ENCODE data around the genes CENPH and OCLN.

DNA sequence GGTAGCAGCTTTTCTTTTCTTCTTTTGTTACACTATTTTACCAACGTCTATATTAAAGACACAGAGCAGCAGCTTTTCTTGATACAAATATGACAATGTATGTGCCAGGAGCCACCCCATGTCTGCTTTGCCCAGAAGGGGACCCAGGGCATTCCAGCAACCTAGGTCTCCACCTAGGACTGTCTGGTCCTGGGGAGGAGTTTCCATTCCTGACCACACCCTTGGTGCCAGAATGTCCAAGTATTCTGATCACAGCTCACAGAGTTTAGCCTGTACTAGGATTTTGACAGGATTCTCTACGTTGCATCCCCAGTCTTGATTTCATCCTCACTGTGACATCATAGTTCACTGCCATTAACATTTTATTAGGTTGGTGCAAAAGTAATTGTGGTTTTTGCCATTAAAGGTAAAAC is 224.7 kb downstream of the SREK1 start:
- RRBS, result no CpG with 5 or more reads among the region's 2 CpGs

- RRBS, result no CpG with 5 or more reads among the region's 8 CpGs
Observed at GRCh38 chr5:66689479-66690407, 93.5 kb downstream of the MAST4 start.

DNA sequence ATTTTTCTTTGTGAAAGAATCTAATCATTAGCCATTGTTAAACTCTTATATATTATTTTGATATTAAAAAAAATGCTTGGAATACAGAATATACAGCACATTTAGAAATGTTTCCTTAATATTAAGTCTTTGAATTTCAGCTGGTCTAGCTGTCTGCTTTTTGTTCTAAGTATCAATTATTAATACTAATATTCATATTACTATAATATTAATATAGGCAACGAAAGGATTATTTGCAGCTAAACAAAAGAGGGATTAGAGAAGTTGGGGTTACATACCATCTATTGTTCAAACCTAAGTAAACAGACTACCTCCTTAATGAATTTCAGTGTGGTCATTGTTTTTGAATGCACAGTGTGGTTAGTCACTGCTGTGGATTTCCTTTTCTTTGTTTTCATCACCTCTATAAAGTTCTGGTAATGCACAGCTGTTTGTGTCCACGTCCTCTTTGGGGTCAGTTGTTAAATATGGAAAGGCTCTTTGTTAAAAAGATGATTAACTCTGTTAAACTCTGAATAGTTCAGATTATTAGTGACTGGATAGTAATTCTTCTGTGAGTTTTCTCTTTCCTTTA is 233.5 kb downstream of the MAST4 start:
- RRBS, result no CpG with 5 or more reads among the region's 2 CpGs

GRCh38 chr5:67050054-67051156 is 146.2 kb downstream of the CD180 start:
- RRBS, result no CpG with 5 or more reads among the region's 8 CpGs

- RRBS, result no CpG with 5 or more reads among the region's 1 CpG
Observed at GRCh38 chr5:67288005-67288214, 91.3 kb upstream of the CD180 start.

DNA sequence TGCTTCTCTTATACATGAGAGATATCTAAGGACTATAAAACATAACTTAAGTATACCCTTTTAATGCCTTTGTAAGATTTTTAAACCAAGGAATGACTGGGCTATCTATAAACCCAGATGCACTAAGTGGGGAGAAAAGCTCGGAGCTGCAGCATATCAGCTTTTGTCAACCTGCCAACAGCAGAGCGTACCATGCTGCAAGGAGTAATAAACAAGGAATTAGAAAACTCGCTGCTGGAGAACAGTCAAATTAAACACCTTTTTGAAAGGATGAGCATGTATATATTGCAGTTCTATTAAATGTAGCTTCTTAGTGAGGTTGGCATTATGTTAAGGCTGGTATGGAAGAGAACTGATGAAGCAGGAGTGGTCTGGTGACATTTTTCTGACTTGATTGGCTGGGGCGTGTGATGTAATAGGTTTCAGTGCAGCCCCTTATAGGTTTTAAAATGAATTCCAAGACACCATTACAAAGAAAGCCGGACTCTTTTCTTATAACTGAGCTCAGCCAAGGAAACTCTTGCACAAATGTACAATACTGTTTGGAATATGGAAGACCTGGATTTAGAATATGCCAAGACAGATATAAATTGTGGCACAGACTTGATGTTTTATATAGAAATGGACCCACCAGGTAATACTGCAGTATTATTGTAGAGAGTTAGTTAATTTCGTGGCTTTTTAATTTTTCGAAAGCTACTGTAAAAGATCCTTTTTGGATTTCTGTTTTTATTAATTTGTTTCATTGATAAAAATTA is 74.8 kb downstream of the PIK3R1 start:
- RRBS, result no CpG with 5 or more reads among the region's 7 CpGs

DNA sequence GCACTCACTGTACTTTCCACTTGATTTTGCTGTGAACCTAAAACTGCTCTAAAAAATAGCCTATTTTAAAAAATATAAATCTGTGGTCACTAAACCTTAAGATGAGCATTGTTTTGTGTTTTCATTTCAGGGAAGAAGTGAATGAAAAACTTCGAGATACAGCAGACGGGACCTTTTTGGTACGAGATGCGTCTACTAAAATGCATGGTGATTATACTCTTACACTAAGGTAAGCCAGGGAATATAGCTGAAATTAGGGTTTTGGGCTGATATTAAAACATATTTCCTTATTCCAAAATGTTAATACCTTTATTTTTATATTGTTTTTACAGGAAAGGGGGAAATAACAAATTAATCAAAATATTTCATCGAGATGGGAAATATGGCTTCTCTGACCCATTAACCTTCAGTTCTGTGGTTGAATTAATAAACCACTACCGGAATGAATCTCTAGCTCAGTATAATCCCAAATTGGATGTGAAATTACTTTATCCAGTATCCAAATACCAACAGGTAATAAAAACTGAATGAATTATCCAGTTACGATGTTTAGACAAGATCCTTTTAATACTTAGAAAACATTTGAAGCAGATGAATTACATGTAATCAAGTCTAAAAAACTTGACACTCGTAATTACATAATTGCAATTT is 77.5 kb downstream of the PIK3R1 start:
- RRBS, result no CpG with 5 or more reads among the region's 8 CpGs

DNA sequence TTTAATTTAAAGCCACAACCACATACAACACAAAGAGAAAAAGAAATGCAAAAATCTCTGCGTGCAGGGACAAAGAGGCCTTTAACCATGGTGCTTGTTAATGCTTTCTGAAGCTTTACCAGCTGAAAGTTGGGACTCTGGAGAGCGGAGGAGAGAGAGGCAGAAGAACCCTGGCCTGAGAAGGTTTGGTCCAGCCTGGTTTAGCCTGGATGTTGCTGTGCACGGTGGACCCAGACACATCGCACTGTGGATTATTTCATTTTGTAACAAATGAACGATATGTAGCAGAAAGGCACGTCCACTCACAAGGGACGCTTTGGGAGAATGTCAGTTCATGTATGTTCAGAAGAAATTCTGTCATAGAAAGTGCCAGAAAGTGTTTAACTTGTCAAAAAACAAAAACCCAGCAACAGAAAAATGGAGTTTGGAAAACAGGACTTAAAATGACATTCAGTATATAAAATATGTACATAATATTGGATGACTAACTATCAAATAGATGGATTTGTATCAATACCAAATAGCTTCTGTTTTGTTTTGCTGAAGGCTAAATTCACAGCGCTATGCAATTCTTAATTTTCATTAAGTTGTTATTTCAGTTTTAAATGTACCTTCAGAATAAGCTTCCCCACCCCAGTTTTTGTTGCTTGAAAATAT is 82.4 kb downstream of the PIK3R1 start:
- RRBS, result no CpG with 5 or more reads among the region's 8 CpGs

- RRBS, result no CpG with 5 or more reads among the region's 5 CpGs
Observed at GRCh38 chr5:68541084-68541468, 325.5 kb downstream of the PIK3R1 start.

- RRBS, result no CpG with 5 or more reads among the region's 13 CpGs
Observed at GRCh38 chr5:68549177-68549737, 333.7 kb downstream of the PIK3R1 start.

- RRBS, result no CpG with 5 or more reads among the region's 3 CpGs
Observed at GRCh38 chr5:68646017-68646454, 430.5 kb downstream of the PIK3R1 start.

- RRBS, result no CpG with 5 or more reads among the region's 3 CpGs
Observed at GRCh38 chr5:68711724-68712098, 382.1 kb upstream of the SLC30A5 start.

- RRBS, result 1% methylated on average over 16 of the region's 62 CpGs
Observed at GRCh38 chr5:69188700-69189982, at the start of gene CENPH. CENPH (plus strand) TSS chr5:69189583.

DNA sequence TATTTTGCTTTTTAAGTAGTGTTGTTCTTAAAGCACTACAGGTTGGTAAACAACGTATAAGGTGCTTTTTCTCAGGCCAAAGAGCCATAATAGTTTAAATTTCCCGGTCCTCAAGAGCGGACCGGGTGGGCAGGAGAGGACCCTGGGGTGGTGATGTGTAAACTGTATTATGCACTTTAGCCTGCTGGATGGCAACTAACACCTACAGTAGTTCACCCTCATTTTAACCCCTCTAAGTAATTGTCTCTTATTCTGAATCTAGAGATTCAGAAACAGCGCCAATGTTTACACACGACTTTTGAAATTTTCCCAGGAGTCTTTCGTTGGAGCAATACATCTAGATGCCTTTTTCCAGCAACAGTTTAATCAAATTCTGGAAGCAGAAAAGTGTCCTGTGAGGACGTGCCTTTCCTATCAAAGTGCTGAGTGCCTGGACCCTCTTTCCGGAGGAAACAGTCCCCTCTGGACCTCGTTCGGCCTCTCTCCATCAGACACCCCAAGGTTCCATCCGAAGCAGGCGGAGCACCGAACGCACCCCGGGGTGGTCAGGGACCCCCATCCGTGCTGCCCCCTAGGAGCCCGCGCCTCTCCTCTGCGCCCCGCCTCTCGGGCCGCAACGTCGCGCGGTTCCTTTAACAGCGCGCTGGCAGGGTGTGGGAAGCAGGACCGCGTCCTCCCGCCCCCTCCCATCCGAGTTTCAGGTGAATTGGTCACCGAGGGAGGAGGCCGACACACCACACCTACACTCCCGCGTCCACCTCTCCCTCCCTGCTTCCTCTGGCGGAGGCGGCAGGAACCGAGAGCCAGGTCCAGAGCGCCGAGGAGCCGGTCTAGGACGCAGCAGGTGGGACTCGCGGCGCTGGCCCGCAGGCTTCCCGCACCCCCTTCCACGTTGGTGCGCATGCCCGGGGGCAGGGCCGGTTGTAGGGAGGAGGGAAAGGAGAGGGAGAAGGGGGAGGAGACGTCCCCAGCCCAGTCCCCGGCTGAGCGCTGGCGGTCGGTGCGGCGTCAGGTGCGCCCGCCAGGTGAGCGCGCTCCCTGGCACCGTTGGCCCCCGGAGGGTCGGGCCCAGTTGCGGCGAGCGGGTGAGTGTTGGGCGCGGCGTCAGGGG is at the start of gene OCLN:
TSS of gene OCLN (plus strand) at position 975 of the 1,111 bp plus-strand sequence.
- RRBS, result 16% methylated on average over 29 of the region's 73 CpGs

DNA sequence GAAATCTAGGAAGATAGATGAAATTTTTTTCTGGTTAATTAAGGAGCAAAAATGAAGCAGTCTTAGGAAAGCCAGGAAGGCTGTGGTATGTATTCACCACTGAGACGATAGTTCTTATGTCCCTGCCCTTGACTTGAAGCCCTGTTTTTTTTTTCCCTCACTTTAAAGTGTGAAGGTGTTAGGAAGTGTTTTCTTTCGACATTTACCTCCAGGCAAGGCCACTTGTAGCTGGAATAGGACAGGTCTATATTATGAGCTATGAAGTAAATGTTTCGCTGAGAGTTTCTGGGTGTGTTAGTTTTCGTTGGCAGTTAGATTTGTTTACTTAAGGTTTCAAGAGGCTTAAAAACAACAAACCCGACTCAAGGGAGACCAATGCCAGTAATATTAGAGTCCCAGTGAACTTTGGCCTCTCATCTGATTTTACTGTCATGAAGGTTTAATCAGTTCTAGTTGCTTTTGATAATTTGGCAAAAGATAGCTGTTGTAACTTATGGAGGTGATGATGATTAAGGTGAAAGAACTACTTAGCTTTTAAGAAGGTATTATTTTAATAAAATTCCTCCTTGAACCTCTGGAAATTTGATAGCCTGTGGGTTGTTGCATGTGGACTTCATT is 25.2 kb downstream of the OCLN start:
- RRBS, result no CpG with 5 or more reads among the region's 5 CpGs

DNA sequence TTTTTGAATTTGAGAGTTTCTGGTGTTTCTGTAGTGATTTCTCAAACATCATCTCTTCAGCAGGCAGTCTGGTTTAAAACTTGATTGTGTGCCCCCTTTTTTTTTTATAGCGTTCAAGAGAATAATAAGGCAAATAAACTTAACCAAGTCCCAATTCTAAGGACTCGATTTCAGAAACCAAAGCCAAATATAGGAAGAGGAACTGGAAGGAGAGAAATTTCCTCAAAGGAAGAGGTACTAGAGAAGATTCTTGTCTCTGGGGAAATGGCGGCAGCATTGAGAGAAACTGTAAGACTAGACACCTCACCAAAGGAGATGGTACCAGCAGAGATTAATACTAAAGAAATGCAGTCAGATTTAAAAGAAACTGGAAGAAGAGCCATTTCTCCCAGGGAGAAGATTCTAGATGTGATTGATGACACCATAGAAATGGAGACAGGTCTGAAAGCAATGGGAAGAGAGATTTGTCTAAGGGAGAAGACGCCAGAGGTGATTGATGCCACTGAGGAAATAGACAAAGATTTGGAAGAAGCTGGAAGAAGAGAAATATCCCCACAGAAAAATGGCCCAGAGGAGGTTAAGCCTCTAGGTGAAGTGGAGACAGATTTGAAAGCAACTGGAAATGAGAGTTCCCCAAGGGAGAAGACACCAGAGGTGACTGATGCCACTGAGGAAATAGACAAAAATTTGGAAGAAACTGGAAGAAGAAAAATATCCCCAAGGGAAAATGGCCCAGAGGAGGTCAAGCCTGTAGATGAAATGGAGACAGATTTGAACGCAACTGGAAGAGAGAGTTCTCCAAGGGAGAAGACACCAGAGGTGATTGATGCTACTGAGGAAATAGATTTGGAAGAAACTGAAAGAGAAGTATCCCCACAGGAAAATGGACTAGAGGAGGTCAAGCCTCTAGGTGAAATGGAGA is 54.2 kb downstream of the BDP1 start:
- RRBS, result no CpG with 5 or more reads among the region's 5 CpGs

- RRBS, result no CpG with 5 or more reads among the region's 6 CpGs
Observed at GRCh38 chr5:71510277-71511328, 55.2 kb downstream of the BDP1 start.

- RRBS, result no CpG with 5 or more reads among the region's 13 CpGs
Observed at GRCh38 chr5:71586478-71587051, 575 bp upstream of the MCCC2 start.

DNA sequence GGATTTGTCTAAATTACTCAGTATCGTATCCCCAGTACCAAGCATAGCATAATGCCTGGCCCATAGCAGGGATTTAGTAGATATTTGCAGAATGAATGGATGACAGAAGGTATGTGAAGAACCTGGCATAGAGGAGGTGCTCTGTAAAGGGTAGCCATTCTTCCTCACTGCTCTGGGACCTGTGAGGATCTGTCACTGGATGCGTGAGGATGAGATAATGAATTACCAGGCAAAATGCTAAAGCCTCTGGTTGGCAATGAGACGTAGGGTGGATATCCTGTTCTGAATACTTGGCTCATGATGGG is 172.6 kb downstream of the CARTPT start:
- RRBS, result no CpG with 5 or more reads among the region's 3 CpGs

GRCh38 chr5:71932453-71933453 is 174.5 kb upstream of the MAP1B start:
- RRBS, result no CpG with 5 or more reads among the region's 11 CpGs